Temporal lobe (tissue), 2 donors: ENCODE results near the genes SUPT5H and EID2B.

DNA sequence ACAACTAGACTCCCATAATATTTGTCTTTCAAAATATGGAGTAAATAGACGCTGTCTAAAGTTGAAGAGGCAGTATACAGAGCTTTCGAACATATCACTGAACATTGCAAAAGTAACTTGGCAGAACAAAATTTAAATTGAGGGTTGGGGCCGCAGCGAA is 720 bp downstream of the FBXO17 start:
- RAMPAGE, long total RNA, result no peak

GRCh38 chr19:39053546-39054361 is 21.4 kb upstream of the FBXO27 start:
- RAMPAGE, long total RNA, result no peak

GRCh38 chr19:39126519-39127403 is 1.2 kb downstream of the PAK4 start:
- RAMPAGE, long total RNA, result no peak

DNA sequence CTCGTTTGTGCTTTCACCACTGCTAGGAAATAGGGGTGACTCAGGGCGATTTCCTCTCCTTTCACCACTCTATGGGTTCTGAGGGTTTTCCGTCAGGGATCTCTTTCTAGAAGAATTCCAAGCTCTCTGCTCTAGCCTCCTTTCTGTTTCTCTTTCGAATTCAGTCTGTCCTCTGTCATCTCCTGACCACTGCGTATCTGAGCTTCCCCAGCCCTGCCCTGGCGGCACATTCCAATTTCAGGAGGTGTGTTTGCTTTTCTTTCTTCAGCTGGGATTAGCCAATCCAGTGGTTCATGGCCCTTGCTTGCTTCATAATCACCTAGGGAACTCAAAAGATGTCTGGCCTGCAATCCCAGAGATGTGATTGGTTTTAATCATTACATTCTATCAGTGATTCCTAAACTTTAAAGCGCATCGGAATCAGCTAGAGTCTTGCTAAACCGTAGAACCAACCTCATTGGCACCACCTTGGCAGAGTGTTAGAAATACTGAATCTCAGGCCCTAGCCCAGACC is 9.4 kb downstream of the IFNL2 start:
- RAMPAGE, long total RNA, result no peak

- RAMPAGE, long total RNA, result no peak
These were observed 13.3 kb downstream of the SAMD4B start for GRCh38 chr19:39355263-39356104.

- RAMPAGE, long total RNA, result no peak
These were observed 7.6 kb downstream of the PAF1 start for GRCh38 chr19:39383085-39383838.

GRCh38 chr19:39390053-39390418 is 870 bp downstream of the PAF1 start:
- RAMPAGE, long total RNA, result no peak

DNA sequence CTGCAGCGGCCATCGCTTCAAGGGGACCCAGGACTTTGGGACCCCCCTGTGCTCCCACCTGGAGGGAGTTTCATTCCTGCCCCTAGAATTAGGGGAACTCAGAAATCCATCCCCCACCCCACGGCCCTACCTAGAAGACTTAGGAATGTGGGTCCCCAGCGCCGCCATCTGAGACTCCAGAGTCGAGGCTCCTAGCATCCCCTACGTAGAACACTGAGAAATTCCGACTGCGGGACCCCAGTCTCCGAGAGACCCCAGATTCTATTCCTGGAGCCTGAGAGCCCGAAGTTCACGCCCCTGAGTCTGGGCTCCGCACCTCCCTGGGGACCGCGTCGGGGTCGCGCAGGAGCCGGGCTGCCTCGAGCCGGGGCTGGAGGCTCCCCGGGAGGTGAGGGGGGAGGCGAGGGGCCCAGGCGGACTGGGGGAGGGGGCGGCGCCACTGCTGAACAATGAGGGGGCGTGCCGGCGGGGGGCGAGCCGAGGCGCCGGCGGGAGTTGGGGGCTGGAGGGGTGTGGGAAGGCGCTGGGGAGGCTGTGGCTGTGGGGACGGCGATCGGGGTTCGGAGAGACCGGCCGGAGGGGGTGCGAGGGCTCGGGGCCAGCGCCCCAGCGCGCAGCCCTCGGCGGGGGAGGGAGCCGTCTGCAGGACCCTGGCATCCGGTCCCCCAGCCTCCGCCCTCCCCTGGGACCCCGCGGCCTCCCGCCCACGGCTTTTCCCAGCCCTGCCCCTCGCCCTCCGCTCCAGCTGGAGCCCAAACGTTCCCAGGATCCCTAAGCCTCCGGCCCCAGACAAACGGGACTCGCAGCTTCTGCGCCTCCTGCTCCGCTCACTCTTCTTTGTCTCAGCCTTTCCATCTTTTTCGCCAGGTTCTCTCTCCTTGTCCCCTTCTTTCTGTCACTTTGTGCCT is 810 bp downstream of the PLEKHG2 start:
- RAMPAGE, long total RNA, result no peak

DNA sequence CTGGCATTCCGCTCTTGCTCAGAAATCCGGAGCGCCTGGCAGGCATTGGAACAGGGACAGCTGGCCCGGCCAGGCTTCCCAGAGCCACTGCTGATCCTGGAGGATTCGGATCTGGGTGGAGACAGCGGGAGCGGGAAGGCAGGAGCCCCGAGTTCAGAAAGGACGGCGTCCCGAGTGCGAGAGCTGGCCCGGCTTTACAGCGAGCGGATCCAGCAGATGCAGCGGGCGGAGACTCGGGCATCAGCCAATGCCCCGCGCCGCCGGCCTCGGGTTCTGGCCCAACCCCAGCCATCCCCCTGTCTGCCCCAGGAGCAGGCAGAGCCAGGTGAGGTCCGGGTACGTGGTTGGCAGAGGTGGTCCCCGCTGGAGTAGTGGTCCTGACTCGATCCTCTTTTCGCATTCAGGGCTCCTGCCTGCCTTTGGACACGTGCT is 10.9 kb downstream of the PLEKHG2 start:
- RAMPAGE, long total RNA, result no peak

DNA sequence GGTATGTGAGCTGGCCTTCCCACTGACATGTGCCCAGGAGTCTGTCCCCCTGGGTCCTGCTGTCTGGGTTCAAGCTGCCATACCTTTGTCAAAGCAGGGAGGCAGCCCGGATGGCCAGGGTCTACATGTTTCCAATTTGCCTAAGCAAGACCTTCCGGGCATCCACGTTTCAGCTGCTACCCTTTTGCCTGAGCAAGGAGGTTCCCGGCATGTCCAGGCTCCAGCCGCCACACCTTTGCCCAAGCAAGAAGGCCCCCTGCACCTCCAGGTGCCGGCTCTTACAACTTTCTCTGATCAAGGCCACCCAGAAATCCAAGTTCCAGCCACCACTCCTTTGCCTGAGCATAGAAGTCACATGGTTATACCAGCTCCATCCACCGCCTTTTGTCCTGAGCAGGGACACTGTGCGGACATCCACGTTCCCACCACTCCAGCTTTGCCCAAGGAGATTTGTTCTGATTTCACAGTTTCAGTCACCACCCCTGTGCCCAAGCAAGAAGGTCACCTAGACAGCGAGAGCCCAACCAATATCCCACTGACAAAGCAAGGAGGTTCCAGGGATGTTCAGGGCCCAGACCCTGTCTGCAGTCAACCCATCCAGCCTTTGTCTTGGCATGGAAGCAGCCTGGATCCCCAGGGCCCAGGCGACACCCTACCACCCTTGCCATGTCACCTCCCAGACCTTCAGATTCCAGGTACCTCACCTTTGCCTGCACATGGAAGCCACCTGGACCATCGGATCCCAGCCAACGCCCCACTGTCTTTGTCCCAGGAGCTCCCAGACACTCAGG is 11.5 kb downstream of the PLEKHG2 start:
- RAMPAGE, long total RNA, result no peak

DNA sequence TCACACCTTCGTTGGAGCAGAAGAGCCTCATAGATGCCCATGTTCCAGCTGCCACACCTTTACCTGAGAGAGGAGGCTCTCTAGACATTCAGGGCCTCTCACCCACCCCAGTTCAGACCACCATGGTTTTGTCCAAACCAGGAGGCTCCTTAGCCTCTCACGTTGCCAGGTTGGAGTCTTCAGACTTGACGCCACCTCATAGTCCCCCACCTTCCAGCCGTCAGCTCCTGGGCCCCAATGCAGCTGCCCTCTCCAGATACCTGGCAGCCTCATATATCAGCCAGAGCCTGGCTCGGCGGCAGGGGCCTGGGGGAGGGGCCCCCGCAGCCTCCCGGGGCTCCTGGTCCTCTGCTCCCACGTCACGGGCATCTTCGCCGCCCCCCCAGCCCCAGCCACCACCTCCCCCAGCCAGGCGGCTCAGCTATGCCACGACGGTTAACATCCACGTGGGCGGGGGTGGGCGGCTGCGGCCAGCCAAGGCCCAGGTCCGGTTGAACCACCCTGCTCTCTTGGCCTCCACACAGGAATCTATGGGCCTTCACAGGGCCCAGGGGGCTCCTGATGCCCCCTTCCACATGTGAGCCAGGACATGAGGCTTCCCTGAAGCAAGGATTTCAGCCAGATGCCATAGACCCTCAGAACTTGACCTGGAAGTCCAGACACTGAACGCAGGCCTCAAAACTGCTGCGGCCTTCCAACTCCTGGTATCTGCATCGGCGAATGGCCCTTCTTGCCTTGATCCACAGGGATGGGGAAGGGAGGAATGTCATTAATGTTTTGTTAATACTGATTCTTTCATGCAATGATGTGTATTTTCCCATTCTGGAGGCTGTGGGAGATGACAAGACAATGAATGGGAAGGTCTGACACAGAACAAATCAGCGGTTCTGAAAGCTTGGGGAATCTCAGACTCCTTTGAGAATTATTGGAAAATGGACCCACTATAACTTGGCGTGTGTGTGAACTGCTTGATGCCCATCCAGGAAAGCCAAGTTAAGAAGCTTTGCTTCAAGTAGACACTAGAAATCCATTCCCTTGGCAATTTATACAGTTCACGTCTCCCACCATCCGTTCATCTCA is 10.7 kb downstream of the RPS16 start:
- RAMPAGE, long total RNA, result no peak

GRCh38 chr19:39445154-39446270 is at the start of gene SUPT5H:
SUPT5H (plus strand) TSS chr19:39445582.
- RAMPAGE, long total RNA, result start-site peak on the plus strand at chr19:39445579-39445697, 1,455 and 1,189 reads in 2 replicates

DNA sequence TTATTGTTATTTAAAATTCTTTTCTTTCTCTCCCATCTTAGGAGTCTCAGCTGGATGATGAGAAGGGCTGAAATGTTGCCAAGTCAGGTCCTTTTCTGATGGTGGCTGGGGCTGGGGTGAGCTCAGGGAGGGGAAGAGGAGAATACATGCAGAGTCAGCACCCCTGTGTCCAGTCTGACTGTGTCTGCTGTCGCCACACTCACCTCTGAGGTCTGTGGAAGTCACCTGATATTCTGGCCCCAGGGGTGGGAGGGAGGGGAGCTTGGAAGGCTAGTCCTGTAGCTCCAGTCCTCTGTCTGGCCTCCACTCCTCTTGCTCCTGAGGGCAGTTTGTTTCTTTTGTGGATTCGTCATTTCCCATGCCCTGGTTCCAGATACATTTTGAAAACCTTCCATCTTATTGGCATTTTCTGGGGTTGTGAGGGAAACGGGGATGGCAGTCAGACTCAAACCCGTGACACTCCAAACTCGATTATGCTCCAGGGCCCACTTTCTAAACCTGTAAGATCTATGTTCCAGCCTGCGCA is 5.2 kb downstream of the SELENOV start:
- RAMPAGE, long total RNA, result no peak

- RAMPAGE, long total RNA, result no peak
These were observed at the start of gene EID2B for GRCh38 chr19:39532092-39533350. EID2B (minus strand) TSS chr19:39532852.

GRCh38 chr19:39833189-39833712 is 711 bp downstream of the DYRK1B start:
- RAMPAGE, long total RNA, result no peak

- RAMPAGE, long total RNA, result no peak
These were observed 17.4 kb upstream of the FBL start for GRCh38 chr19:39863557-39863949.

GRCh38 chr19:39934465-39934759 is 36.6 kb upstream of the PSMC4 start:
- RAMPAGE, long total RNA, result no peak

DNA sequence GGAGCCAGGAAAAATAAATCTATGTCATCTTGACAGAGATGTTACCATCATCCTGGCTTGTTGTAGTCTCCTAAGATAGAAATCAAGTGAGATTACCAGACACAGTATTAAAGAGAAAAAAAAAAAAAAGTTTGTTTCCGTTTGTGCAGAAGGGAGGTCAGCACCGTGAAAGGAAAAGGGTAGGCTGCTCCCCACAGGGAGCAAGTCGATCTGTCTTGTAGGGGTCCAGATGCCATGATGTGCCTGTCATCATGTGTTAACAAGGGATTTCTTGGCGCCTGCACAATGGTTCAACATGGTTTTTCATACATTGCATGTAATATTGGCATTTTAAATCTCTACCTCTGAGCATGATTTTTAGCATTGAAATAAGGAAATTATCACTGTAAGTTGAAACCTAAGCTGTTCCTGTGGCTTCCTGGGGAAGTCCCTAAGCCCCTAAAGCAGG is 29.4 kb upstream of the PSMC4 start:
- RAMPAGE, long total RNA, result no peak

GRCh38 chr19:39953446-39953911 is 17.5 kb upstream of the PSMC4 start:
- RAMPAGE, long total RNA, result no peak

DNA sequence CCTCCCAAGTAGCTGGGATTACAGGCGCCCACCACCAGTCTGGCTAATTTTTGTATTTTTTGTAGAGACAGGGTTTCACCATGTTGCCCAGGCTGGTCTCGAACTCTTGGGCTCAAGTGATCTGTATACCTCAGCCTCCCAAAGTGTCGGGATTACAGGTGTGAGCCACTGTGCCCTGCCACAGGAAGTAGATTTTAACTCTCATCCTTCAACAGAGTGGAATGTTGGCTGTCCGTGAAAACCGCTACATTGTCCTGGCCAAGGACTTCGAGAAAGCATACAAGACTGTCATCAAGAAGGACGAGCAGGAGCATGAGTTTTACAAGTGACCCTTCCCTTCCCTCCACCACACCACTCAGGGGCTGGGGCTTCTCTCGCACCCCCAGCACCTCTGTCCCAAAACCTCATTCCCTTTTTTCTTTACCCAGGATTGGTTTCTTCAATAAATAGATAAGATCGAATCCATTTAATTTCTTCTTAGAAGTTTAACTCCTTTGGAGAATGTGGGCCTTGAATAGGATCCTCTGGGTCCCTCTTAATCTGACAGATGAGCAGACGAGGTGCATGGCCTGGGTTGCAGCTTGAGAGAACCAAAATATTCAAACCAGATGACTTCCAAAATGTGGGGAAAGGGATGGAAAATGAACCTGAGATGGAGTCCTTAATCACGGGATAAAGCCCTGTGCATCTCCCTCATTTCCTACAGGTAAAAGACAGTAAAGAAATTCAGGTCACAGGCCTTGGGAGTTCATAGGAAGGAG is 10.2 kb downstream of the PSMC4 start:
- RAMPAGE, long total RNA, result no peak